A673 (cell line): ENCODE data around the gene MDFIC2.

- PRO-cap = no peak
These were observed 92.7 kb downstream of the FRMD4B start for GRCh38 chr3:69293243-69293559.

DNA sequence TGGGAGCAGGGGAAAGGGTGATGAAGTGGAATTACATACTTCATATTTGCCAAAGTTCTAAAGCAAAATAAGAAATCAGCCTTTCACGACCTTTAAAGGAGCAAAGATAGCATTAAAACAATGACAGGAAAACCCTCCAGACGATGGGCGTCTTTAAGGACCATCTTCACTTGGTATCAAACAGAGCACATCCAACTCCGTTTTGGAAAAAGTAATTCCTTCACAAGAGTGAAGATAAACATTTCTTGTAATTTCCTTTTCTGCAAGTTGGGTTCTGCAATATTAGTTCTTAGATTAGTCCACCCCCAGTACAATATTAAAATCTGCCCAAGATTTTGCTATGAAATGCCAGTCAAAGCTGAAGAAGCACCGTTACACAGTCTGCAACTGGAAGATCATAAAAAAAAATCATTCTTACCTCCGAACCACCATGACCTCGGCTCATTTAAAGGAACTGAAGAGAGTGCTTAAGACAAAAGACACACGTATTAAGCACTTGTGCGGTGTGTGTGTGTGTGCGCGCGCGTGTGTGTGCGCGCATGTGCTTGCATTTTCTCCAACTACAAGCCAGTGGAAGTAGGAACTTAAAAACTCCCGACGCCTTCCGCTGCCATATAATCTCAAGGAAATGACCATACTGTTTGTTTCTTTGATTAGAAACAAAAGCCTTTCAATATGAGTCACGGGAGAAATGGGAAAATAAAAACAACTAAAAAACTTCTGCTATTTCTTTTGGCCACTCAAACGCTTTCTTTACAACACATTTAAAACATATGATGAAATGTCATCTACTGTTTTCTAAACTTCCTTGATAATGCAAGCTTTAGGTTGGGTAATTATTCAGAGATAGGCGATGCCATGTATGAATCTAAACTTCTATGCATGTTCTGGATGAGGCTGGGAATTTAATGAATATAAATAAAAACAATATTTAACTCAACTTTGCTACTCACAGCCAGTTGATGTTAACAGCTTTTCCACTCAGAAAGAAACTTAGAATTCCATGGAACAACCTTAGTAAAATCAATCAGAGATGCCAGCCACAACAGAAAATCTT lies 32.4 kb downstream of the FRMD4B start:
- PRO-cap = no peak

DNA sequence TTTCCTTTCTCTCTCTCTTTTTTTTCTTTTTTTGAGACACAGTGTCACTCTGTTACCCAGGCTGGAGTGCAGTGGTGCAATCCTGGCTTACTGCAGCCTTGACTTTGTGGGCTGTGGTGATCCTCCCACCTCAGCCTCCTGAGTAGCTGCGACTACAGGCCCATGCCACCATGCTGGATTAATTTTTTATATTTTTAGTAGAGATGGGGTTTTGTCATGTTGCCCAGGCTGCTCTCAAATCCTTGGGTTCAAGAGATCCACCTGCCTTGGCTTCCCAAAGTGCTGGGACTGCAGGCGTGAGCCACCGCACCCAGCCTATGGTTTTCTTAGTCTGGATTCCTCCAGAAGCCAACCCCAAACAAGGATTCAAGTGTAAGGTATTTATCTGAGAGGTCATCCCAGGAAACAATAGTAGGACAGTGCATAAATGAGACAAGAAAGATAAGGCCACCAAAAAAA lies 142.5 kb upstream of the FRMD4B start:
- PRO-cap = no peak

DNA sequence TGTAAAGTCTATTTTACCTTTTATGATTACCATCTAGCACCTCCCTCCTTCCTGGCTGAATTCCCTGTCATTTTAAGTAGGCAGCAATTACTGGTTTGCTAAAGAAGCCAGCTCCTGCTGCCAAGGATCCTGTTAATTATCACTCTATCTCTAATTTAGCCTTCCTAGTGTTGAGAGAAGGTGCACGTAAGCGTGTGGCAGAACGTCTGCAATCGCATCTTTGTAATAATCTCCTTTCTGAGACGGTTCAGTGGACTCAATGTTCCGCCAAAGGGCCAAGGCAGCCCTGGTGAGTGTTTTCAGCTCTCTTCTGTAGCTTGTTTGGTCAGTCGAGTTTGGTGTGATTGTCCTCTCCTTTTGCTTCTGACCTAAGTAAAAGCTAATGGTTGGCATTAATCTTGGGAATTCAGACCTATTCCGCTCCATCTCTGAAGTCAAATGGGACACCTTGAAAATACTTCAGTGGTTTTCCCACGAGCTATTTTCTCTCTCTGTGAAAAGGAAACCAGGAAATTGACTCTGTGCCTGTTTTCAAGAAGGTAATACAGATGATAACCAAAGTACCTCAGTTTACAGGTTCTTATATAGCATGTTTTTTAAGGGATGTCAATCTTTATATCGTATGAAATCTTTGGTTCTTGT lies 24.3 kb downstream of the MITF start:
- PRO-cap = no peak

DNA sequence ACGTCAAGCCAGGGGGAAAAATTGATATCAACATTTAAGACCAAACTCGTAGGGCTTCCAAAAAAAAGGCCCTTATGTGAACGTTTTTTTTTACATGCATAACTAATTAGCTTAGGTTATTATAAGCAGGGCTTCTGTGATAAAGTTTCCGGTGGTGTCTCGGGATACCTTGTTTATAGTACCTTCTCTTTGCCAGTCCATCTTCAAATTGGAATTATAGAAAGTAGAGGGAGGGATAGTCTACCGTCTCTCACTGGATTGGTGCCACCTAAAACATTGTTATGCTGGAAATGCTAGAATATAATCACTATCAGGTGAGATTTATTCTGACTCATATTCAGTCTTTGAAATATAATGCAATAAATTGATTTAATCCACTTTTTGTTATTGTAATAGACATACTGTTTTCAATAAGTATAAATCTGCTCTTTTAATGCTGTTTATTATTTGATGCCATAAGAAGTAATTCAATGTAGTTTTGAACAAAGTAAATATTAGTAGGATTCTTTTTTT lies 197.2 kb downstream of the MITF start:
- PRO-cap = no peak

DNA sequence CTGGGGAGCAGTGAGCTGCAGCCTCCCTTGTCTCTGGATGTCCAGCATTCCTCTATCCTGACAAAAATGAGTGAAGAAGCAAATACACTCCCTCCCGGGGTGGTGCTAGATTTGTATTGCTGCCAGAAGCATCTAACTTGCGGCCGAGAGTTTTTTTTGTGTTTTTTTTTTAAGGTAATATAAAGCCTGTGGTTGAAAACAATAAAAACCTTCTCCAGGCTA lies at the start of gene MDFIC2:
MDFIC2 (minus strand) TSS at position 54 of the 222 bp plus-strand sequence.
- PRO-cap = no peak

DNA sequence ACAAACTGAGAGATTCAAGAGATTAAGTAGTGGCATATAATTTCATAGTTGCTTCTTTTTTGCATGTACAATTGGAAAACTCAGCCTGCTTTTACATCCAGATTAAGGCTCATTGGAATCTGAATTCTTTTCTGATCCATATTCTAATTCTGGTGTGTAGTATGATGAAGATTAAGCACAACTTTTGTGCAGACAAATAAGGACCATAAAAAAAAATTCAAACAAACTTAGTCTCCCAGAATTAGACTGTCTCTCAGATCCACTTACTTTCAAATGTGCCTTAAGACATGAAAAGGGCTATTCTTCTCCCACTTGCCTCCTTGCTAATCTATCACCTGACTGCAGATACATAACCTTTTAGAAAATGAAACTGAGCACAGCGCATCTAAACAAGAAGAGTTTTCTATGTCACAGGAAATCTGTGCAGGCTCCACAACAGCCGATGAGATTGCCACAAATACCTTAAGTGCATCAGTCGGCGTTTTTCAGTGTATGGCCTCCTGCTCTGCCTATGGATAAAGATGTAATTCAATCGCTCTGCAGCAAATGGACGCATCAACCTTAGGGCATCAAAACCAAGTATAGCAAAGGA lies 544.3 kb downstream of the FOXP1 start:
- PRO-cap = no peak

- PRO-cap = no peak
These were observed 502.9 kb downstream of the FOXP1 start for GRCh38 chr3:71080456-71081272.

DNA sequence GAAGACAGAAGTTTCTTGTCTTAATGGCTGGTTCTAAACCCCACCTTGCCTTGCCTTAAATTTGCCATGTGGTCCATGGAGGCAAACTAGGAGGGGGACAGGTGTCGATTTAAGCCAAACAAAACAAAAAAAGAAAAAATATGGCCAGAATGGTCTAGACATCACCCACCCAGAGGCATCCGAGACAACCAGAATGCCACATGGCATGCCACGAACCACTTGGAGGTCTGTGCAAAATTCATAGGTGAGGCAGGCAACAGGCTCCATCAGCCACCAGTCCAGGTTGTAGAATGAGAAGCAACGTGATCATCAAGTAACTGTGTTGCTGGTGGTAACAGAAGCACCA lies 418.0 kb downstream of the FOXP1 start:
- PRO-cap = no peak

- PRO-cap = no peak
These were observed 307.1 kb downstream of the FOXP1 start for GRCh38 chr3:71276326-71276989.

GRCh38 chr3:71346548-71346770 lies 237.1 kb downstream of the FOXP1 start:
- PRO-cap = no peak

DNA sequence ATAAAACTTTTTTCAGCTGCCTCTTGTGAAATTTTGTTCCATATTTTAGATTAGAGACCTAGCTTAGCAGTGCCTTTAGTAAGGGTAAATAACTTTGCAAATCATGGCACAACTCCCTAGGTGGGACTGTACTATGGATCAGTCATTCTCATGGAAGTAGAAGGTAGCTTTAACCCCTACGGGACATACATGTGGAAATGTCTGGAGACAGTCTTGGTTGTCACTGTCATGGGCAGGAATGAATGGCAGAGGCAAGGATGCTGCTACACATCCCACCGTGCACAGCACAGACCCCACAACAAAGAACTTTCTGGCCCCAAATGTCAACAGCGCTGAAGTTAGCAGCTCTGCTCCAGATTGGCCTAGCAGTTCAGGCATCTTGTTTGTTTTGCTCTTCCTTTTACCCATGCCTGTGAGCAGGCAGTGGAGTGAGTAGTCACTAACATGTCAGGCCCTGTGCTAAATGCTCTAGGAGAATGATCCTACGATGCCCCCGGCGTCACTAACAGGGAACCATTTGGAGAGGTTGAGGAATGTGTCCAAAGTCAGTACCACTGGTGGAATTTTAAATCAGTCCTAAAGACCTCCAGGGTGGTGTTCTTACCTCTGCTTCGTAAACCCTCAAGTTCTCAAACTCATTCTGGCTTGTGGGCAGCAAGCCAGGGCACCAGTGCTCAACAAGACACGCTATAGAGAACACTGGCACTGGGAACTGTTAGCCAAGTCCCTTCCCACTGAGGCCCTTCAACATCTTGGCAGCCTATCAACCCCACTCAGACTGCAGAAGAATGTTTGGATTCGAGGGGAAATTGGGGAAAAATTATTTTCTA lies 142.2 kb downstream of the FOXP1 start:
- PRO-cap = no peak

GRCh38 chr3:71482815-71483125 lies 100.8 kb downstream of the FOXP1 start:
- PRO-cap = no peak

DNA sequence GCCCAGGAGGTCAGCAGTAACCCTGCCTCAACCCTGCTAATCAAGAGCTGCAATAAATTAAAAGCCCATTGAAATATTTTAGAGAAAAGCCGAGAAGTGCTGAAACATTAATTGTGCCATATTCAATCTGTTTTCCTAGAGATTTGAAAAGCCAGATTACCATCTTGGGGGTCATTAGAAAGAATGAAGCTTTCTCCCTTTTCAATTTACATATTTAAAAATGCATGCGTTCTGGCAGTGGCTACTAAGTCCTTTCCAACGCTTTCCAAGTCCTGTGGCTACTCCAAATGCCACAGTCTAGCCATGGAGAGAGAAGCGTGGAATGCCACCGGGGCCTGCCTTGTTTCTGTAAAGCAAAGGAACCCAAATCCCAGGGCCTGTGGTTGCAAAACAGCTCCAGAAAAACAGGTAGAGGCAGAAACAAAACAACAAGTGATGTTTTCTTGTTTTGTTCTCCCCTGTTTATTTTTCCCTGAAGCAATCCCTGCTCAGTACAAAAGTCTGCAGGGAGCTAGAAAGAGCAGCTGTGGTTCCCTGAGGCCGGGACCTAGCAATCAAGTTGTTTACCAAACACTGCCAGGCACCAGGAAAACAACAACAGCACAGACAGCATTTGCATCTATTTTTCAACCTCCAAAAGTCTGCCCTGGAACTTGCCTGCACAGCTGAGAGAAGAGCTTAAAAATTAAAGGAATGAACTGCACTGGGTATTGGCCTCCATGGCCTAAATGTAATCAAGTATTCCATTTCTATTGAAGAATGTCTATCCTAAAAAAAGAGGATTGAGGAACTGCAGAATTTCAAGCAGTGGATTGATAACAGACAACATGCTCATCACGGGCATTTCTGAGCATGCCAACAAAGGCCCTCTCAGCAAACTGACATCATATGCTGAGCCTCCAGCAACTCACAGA lies 85.5 kb downstream of the FOXP1 start:
- PRO-cap = no peak

GRCh38 chr3:71568195-71568431 lies 15.4 kb downstream of the FOXP1 start:
- PRO-cap = no peak

DNA sequence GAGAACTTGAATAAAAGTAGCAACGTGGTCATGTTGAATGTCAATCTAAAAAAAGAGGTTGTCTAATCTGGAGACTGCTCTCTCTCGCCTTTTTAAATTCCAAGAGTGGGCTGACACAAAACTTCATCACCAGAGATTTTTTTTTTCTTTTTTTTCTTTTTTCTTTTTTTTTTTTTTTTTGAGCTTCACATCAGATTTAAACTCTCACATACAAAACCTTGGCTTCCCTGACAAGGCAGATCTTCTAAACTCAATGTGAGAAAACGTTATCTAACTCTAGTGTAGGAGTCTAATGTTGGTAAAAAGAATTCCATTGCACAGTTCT lies 4.1 kb downstream of the FOXP1 start:
- PRO-cap = no peak

DNA sequence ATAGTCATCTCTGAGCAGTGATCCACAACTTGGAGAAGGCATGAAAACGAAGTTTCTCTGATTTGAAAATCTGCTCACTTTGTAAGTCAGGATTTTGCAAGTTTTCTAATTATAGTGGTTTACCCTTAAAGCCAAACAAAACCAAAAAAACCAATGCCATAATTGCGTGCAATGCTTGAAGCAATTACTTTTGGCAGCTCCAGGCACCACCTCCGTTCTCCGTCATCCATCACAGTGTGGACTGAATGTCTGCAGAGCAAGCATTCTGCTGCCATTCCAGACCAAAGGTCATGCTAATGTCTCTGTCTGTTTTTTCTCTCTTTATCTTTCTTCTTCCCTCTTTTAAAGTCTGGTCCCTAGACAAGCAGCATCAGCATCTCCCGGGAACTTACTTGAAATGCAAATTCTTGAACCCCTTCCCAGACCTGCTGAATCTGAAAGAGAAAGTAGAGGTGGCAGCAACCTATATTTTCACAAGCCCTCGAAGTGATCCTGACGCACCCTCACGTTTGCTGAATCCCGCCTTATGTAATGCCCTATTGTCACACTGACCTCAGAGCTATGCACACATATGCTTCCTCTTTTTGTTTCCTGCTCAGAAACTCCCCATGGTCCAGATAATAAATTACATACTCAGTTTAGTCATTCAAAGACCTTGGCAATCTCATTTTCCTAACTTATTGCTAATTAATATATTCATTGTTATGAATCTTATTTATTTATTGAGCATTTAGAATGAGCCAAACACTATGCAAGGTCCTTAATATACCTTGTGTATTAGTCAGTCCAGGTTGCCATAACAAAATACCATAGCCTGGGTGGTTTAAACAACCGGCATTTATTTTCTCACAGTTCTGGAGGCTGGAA lies 297.3 kb upstream of the PROK2 start:
- PRO-cap = no peak

DNA sequence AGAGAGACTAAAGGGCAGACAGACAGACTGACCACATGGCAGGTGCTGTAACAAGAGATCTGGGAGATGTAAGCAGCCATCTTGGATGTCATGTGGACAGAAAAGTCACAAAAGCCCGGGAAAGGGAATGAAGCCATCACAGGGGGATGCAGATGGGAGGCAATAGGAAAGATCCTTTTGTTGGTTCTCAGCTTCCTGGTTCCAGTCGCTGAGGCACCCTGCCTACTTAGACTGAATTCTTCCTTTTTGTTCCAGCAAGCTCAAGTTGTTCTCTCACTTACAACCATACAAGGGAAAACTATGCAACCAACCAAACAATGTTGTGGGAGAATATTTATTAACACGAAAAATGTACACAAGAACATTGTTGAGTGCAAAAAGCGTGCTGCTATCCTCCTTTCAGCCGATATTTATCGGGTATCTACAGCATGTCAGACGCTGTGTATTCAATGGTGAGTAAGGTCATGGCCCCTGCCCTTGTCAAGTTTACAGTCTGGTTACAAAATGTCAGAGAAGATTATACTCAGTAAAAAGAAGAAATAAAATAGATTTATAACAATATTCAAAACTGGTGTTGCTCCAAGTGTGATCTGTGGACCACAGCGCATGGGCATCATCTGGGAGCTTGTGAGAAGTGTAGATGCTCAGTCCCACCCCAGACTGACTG lies 511.8 kb upstream of the PROK2 start:
- PRO-cap = no peak

DNA sequence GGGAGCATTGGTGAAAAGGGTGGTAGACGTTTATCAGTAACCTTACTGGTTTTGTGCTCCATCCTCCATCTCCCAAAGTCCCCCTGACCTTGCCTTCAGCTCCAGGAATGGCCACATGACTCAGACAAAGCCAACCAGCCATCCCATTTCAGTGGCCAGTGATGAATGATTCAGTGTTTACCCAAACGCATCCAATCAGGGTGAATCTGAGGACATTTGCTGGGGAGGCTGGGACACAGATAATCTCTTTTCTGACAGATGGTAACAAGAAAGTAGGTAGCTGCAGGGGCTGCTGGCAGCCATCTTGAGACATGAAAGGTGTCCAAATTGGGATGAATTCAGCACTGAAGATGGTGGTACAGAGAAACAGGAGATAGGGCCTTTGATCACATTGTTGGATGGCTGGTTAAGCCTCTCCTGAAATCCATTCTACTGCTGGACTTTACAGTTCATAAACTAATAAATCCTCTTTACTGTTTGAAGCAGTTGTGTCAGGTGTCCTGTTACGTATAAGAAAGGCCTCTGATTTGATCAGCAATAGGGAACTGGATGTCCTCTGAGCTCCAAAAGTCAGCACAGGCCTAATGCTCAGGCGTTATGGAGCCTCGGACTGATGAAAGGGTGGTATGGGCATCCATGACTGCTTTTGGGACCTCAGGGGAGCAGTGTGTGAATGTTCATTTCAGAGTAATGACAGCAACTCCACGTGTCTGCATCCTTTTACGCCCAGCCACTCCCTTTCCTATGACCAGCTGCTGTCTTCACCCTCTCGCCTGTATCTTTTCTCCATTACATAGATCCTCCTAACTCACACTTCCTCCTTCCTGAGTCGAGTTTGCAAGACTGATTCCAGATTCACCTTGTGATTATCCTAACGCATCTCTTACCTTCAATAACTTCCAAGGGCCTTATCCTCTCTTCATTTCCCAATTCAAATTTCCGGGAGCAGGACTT lies 107.9 kb downstream of the SHQ1 start:
- PRO-cap = no peak

DNA sequence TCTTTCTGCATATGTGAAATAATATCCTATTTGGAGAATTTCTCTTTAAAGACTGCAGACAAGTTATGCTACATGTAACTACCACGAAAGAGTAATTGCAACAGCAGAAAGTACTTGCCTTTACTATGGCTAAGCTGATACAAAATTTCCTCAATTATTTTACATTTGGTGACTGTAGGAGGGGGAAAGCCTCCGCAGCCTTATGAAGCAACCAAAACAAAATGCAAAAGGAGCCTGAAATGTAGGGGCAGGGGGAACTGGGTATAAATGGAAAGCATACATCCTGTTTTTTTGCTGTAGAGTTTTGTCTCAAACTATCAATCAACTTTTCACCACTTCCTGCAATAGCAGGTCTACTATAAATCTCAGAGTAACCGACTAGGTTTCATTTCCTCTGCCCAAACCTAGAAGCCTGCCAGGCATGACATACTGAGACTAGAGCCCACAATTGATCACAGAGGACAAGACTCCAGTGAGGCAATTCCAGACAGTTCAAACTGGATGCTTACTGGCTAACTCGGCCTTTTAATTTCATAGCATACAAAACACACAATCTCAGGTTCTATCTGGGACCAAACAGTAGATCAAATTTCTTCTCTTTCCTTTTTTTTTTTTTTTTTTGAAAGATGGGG lies 91.3 kb downstream of the SHQ1 start:
- PRO-cap = no peak